Measurements from ENCODE around the genes KIAA1191, ZNF346, PFN3 and TMED9.

- RRBS = no CpG with 5 or more reads among the region's 72 CpGs
Observed at GRCh38 chr5:176198964-176199679, 39.1 kb upstream of the SIMC1 start.

- RRBS = no CpG with 5 or more reads among the region's 2 CpGs
Observed at GRCh38 chr5:176270229-176270708, 32.0 kb downstream of the SIMC1 start.

- RRBS = 2% methylated on average over 13 of the region's 60 CpGs
Observed at GRCh38 chr5:176361416-176362331, at the start of gene KIAA1191. KIAA1191 (minus strand) TSS chr5:176361764.

DNA sequence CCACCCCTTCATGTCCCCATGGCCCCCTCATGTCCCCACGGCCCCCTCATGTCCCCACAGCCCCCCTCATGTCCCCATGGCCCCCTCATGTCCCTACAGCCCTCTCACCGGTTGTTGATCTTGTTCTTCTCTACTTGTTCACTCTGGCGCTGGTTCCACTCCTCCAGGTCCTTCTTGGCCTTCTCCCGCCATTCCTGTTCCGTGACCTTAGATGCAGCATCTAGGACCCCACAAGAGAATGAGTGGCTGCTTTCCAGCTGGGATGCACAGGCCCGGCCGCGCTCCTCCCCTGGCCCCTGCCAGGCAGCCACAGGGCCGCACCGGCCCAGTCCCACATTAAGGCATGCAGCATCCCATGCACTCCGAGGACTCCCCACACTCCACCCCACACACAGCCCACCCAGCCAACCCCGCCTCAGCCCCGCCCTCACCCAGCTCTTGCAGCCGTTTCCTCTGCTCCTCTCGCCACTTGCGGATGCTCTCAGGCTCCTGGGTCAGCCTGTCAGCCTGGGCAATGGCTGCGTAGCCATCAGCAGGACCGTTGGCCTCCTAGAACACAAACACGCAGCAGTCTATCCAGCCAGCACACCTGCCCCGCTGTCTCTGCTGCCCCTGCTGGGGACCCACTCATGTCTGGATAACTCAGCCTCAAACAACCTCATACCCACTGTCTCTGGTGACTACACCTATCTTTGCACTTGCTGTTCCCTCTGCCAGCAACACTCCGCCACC lies 9.1 kb downstream of the HIGD2A start:
- RRBS = 98% methylated on average over 5 of the region's 21 CpGs

DNA sequence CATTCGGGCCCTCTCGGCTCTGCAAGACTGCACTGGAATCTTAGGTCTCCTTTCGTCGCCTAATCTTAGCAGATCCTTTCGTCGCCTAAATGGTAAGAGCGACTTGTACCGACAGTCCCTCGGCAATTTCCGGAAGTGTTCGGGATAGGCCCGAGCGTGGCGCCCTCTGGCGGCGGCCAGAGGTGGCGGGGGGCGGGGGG lies 207 bp upstream of the FAF2 start:
- RRBS = 1% methylated on average over 5 of the region's 18 CpGs

- RRBS = 8% methylated on average over 4 of the region's 26 CpGs
Observed at GRCh38 chr5:176448485-176449297, 506 bp downstream of the FAF2 start.

DNA sequence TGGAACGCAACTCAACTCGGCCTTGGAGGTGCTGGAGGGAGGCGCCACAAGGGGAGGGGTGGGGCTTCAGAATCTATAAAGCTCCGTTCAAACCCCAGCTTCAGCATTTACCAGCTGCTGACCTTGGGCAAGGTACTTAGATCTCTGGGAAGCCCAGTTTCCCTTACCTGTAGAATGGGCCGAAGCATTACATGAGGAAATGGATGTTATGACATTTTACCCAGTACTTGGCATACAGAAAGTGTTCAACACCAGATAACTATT lies 1.4 kb downstream of the SNCB start:
- RRBS = no CpG with 5 or more reads among the region's 5 CpGs

DNA sequence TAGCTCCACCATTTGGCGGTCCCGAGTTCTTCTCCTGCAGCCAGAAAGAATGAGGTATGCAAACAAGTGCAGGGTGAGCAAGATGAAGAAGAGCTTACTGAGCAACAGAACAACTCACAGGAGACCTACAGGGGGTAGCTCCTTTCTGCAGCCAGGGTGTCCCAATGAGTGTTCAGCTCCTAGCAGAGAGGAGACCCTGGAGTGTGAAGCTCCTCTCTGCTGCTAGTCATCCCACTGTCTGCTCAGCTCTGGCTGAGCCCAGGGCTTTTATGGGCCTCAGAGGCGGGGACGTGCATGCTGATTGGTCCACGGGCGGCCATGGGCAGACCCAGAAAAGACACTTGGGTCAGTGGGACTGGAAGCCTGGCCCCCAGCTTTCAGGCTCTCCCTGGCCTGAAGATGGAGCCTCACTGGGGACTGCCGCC lies 40.5 kb downstream of the TSPAN17 start:
- RRBS = no CpG with 5 or more reads among the region's 7 CpGs

DNA sequence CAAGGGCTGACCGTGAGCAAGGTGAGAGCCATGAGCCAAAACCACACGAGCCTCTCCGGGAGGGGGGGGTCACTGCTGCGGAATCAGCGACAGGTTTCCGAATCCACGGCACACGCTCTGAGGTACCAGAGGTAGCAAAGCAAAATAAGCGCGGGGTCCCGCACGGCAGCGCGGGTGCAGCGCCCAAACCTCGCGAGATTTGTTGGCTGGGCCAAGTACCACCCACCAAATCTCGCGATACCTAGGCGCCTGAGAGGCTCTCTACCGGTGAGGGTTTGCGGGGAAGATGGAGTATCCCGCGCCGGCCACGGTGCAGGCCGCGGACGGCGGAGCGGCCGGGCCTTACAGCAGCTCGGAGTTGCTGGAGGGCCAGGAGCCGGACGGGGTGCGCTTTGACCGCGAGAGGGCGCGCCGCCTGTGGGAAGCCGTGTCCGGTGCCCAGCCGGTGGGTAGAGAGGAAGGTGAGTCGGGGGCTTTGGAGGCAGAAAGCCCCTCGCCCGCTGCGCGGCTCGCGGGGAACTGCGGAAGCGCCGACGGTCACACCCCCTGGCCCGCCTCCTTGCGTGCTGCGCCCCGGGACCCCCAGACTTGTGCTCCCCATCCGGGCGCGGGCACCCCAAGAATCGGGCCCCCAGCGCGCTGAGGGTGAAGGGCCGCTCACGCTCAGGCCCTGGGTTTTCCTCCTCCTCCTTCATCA lies at the start of gene ZNF346:
Gene ZNF346, plus strand, starts transcription at position 244 of the 697 bp plus-strand sequence.
- RRBS = 4% methylated on average over 16 of the region's 67 CpGs

DNA sequence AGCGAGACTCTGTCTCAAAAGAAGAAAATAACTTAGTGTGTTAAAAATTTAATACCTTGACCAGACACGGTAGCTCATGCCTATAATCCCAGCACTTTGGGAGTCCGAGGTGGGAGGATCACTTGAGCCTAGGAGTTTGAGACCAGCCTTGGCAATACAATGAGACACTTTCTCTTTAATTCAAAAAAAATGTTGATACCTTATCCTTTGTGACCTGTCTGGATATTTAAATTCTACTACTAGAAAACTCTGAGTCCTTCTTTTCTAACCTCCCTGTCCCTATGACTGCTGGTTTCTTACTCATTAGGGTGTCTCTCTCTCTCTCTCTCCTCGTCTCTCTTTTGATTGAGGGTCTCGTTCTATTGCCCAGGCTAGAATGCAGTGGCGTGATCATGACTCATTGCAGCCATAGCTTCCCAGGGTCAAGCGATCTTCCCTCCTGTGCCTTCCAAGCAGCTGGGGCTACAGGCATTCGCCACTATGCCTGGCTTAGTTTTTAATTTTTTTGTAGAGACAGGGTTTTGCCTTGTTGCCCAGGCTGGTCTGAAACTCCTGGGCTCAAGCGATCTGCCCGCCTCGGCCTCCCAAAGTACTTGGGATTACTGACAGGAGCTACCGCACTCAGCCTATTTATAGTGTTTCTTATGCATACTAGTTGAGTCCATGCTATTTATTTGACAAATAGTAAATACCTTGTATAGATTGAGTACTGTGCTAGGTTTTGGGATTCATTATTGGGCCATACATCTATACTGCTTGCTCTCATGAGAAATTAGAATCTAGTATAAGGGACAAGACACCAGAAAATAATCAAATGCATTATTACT lies 61.8 kb downstream of the NSD1 start:
- RRBS = no CpG with 5 or more reads among the region's 12 CpGs

DNA sequence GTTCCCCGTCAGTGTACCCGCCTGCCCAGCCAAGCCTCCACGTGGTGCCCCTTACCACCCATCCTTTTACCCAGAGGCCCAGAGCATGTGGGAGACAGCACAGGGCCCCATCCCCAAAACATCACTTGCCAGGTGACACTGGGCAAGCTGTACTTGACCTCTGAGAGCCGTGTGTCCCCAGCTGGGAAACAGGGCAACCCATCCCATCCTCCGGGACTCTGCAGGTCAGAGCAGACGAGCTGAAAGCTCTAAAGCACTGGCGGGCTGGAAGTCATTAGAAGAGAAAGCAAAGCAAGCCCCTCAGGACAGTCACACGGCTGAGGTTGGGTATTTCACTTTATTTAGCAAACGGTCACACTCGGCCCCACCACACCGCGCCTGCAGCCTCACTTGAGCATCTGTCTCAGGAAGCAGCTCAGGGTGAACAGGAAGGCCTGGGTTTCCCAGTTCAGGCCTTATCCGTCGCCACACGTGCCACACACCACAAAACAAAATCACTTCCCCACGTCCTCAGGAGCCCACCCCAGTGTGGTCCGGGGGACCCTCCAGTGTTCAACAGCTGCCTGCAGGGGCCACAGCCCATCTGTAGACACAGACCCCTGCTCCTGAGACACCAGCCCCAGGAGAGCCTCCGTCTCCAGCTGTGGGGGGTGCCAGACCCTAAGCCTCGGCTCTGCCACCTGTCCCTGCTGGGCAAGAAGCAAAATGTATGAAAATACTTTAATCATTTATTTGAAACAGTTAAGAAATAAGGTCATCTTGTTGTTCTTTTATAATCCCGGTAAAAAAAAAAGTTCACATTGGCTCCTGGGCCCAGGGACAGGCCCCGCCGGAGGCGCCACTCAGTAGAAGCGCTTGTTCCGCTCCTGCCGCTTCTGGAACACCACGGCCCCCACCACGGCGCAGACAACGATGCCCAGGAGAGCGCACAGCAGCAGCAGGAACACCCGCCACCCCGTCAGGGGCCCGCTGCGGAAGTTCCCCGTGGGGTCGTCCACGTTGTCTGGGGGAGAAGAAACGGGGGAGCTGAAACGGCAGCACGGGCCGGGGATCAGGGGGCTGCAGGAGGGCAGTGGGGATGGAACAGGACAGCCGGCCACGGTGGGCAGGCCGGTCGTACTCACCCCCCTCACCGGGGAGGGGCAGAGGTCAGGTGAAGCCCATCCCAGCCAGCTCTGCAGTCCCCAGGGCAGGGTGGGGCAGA lies 19.8 kb downstream of the LMAN2 start:
- RRBS = 77% methylated on average over 4 of the region's 47 CpGs

DNA sequence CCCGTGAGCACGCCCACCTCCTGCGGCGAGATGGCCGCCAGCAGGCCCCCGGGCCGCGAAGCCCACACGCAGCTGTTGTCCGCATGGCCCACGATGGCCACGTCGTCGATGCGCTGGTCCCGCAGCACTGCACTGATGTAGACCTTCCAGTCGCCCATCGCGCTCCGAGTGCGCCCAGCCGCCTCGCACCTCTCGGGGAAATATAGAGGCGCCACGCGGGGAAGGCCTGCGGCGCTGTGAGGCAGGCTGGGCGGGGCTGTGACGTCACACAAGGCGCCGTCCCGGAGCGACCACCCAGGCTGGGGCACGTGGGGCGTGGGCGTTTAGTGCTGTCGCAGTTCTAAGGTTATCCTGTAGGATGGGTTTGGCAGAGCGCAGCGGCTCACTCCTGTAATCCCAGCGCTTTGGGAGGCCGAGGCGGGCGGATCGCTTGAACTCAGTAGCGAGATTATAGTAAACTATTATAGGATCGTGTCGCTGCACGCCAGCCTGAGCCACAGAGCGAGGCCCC lies at the start of gene PFN3:
Gene PFN3, minus strand, starts transcription at position 243 of the 511 bp plus-strand sequence.
- RRBS = 11% methylated on average over 6 of the region's 51 CpGs

GRCh38 chr5:177405889-177406088 lies 3.6 kb downstream of the F12 start:
- RRBS = no CpG with 5 or more reads among the region's 4 CpGs

- RRBS = 39% methylated on average over 2 of the region's 9 CpGs
Observed at GRCh38 chr5:177434187-177434755, 7.8 kb downstream of the GRK6 start.

DNA sequence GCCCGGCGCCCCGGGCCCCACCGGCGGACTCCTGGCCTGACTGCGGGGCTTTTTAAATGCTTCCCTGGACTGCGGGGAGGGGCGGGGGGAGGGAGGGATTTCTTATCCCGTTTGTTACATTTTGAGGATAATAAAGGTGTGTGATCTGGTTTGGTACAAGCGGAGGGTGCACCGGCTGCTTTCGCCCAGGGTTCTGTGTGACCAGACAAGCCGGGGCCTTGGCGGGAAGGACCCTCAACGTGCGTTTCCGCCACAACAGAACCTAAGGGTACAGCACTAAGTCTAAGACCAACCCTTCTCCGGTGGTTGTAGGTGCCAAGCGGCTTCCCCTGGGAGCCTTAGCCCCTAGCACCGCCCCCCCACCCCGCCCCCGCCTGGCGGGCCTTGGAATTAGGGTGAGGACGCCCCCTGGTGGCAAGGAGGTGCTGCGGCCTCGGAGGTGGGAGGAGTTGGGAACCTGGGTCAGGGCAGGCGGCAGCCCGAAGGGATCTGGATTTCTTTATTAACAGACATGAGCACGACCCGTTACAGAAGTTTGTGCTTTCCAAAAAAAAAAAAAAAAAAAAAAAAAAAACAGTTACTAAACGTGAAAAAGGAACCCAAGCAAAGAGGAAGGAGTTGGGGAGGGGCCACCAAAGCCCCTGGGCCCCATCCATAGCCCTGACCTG lies 9.6 kb downstream of the PRR7 start:
- RRBS = 8% methylated on average over 8 of the region's 31 CpGs

- RRBS = no CpG with 5 or more reads among the region's 11 CpGs
Observed at GRCh38 chr5:177469217-177469803, 4.1 kb downstream of the DBN1 start.

- RRBS = no CpG with 5 or more reads among the region's 22 CpGs
Observed at GRCh38 chr5:177476275-177477269, 3.1 kb upstream of the DBN1 start.

DNA sequence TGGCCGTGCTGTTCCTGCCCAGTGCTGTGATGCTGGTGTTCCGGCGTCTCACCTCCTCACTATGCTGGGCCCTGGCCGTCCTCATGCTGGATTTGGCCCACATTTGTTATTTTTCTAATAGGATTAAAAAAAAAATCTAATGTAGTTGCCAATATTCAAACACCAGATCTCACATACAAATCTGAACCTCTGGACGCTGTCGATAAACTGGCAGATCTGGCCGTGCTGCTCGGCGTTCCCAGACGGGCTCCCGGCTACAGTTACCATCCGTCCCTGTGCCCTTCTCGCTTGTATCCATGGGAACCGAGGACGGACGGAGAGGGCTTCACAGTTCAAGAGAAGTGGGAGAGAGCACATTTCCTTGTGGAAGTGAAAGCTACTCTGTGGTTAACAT lies 6.2 kb upstream of the DBN1 start:
- RRBS = no CpG with 5 or more reads among the region's 16 CpGs

- RRBS = no CpG with 5 or more reads among the region's 13 CpGs
Observed at GRCh38 chr5:177494180-177495321, 2.9 kb downstream of the PDLIM7 start.

- RRBS = 4% methylated on average over 37 of the region's 77 CpGs
Observed at GRCh38 chr5:177591799-177592824, at the start of gene TMED9. TMED9 (plus strand) TSS chr5:177592203.